LNCaP clone FGC (cell line): ENCODE measurements around a stretch of chr1.

GRCh38 chr1:22637370-22637780 lies 947 bp downstream of the C1QA start:
- RRBS, 2 experiments: no CpG with 5 or more reads among the region's 10 CpGs

- RRBS, 2 experiments: 47 to 51% methylated on average over 15 of the region's 26 CpGs
Observed at GRCh38 chr1:22660637-22661496, 7.8 kb downstream of the C1QB start.

GRCh38 chr1:22662131-22662626 lies 9.1 kb downstream of the C1QB start:
- RRBS, 2 experiments: no CpG with 5 or more reads among the region's 5 CpGs

DNA sequence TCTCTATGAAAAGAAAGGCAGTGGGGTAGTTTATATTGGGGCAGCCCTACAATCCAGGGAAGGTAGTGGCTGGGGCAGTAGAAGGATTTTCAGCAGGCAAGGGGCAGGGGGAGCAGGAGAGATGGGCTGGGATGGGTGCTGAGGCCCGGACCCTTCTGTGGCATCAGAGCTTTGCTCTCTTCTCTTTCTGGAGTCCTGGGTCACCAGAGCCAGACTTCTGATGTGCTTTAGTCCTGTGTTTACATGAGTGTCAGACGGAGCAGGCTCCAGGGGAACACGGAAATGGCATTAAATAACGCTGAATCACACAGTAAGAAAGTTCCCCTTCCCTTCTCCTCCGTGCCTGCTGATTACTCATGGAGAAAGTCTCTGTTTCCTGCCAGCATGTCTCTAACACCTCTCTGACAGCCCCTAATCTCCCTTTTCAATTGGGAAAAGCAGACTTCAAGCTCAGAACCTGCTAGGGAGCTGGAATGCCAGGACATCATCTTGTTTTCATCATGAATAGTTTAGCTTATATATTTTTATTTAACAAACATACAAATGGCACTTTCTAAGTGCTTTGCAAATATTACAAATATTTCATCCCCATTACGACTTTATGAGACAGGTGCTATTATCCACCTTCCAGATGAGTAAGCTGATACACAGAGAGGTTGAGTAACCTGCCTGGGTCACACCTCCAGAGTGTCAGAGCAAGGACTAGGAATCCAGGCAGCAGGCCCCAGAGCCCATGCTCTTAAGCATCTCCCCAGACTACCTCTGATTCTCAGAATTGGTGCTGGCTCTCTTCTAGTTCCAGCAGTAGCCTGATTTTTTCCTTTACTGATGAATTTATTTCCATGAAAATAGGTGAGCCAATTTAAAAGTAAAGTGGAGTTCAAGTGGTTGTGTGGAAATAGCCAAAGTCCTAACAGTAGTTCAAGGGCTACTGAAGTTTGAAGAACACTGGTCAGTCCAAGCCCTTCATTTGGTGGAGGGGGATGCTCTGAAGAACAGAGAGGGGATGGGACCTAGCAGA lies 39.9 kb downstream of the EPHB2 start:
- RRBS, 2 experiments: no CpG with 5 or more reads among the region's 6 CpGs

GRCh38 chr1:22796129-22797059 lies 85.8 kb downstream of the EPHB2 start:
- RRBS, 2 experiments: 89 to 93% methylated on average over 3 of the region's 13 CpGs

DNA sequence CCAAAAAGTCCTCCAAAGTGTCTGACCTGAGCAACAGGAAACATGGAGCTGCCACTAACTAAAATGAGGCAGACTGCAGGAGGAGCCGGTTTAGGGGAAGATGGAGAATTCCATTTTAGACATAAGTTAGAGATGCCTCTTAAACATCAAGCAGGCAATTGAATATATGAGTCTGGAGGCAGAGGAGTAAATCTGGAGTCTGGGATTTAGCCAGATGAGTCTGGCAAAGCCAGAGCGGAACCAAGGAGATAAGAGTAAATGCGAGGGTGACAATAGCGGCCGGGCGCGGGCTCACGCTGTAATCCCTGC lies 43.7 kb downstream of the LACTBL1 start:
- RRBS, 2 experiments: 64% methylated on average over 4 of the region's 8 CpGs; no CpG with 5 or more reads in 1 of the 2 experiments

DNA sequence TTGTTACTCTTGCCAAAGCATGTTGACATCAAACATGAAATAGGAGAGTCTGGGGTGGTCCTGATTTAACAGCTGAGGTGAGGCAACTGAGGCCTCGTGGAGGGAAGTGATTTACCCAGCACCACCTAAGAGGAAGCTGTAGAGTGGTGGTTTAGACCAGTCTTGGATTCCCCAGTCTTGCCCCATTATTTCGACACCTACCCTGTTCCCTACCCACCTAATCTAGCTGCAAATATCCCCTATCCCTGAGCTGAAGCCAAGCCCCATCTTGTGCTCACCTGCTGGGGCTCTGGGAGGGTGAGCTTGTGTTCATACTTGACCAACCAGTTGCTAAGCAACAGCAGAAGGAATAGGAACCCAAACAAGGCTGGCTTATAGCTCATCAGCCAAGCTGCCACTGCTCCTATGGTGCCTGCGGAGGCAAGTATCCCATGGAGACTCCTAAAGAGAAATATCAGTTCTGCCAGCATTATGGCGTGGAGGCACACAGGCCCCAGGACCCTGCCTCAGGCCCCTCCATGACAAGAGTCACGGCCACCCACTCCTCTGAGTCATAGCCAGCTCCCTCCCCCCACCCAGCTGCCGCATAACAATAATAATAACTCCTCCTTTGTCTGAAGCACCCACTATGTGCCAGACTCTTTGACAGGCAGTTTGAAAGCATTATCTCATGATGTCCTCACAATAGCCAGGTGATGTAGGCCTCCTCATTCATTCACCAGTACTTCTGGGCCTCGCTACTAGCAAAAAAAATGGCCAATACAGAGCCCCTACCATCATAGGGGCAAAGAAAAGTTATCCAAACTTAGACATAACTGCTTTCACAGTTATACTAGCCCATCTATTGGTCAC lies 1.8 kb downstream of the TEX46 start:
- RRBS, 2 experiments: no CpG with 5 or more reads among the region's 7 CpGs

- RRBS, 2 experiments: no CpG with 5 or more reads among the region's 5 CpGs
Observed at GRCh38 chr1:23119105-23119675, 98.1 kb downstream of the HTR1D start.

- RRBS, 2 experiments: no CpG with 5 or more reads among the region's 22 CpGs
Observed at GRCh38 chr1:23309795-23311224, 33.8 kb downstream of the HNRNPR start.

- RRBS, 2 experiments: 1% methylated on average over 44 of the region's 81 CpGs
Observed at GRCh38 chr1:23343005-23344209, 677 bp downstream of the HNRNPR start.

GRCh38 chr1:23394556-23395159 lies 25.0 kb upstream of the ZNF436 start:
- RRBS, 2 experiments: 82 to 87% methylated on average over 3 of the region's 8 CpGs

DNA sequence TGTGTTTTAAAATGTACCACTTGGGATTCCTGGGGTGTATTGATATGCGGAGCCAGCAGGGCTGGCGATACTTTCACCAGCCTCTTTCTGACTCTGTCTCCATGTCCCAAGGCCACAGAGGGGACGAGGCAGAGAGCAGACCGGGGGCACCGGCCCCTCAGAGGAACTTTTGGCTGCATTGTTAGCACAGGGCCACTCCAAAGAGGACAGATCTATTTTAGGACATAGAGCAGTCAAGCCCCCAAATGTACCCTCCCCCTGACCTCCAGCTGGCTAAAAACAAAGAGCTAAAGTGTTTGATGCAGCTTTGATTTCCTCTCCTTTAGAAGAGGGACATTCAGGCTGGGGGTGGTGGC lies 25.5 kb upstream of the ZNF436 start:
- RRBS, 2 experiments: no CpG with 5 or more reads among the region's 5 CpGs

DNA sequence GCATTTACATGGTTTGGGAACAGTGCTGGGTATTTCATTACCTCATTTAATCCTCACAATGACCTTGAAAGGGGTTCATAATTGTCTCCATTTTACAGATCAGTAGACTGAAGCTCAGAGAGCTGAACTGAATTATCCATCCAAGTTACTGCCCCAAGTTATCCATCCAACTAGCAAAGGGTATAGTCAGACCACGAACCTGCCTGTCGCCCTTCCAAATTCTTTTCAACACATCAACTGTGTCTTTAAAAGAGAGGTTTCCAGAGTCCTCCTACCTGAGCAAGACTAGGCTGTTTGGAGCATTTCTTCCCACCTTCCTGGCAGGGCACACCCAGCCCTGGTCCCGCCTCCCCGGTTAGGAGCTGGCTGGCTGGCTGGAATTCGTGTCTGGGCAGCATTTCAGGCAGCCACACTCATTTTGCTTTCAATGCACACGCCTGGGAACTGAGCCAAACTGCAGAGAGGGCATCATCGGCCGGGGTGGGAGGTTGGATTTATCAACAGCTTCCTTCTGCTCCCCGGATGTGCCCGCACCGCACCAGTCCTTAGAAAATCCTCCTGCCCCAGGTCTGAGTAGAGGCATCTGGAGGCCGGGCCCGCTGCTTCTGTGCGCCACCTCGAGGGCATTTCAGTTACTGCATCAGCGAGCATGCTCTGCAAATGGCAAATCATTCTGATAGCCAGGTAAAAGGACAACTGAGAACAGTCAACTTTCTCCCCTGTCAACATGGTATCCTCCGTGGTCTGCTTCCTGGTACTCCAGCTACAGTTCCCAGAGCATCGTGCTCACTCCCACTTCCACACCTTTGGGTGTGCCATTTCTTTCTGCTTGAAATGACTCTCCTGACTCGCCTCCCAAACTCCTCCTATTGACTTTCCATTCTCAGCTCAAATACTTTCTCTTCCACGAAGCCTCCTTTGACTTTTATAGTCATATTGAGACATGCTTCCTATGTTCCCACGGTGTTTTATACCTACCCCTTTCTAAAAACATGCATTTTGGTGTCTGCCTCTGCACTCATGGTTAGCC lies 20.7 kb downstream of the TCEA3 start:
- RRBS, 2 experiments: 2 to 4% methylated on average over 4 of the region's 21 CpGs

- RRBS, 2 experiments: 89 to 91% methylated on average over 11 of the region's 48 CpGs
Observed at GRCh38 chr1:23436825-23437693, 12.5 kb upstream of the TCEA3 start.

DNA sequence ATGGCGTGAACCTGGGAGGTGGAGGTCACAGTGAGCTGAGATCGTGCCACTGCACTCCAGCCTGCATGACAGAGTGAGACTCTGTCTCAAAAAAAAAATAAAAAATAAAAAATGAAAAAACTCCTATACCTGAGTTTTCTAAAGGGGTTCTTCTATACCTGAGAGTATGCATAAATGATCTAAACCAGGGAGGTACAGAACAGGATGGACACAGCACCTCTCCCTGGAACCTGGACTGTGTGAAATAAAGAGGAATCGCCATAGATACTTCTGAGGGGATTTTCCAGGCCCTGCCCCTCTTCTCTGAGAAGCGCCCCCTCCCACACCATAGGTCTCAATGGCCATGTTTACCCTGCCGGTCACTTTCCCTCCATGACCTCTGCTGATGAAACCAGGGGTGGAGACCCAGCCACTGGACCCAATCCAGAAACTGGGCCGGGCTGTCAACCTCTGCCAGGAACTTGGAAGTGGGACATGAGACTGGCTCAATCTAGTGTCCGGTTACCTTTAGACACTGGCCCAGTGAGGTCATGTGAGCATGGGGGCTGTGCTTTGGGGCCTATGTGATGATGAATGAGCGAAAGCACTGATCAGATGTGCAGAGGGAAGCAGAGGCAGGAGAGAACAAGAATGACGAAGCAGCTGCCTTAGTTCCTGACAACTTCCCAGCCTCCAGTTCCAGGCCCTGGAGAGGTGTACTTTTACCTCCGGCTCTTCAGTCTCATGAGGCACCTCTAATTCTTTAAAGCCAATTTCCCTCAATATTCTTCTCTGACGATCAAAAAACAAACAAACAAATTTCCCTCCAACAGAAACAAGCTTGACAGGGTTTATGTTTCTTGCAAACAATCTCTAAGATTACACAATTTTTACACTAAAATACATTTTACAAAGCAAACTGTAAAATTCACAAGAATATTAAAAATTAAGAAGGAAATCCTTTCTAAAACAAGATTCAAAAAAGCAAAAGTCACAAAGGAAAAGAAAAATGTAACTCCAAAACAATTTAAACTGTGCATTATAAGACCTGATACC lies 5.0 kb downstream of the ASAP3 start:
- RRBS, 2 experiments: 1 to 2% methylated on average over 3 of the region's 11 CpGs

DNA sequence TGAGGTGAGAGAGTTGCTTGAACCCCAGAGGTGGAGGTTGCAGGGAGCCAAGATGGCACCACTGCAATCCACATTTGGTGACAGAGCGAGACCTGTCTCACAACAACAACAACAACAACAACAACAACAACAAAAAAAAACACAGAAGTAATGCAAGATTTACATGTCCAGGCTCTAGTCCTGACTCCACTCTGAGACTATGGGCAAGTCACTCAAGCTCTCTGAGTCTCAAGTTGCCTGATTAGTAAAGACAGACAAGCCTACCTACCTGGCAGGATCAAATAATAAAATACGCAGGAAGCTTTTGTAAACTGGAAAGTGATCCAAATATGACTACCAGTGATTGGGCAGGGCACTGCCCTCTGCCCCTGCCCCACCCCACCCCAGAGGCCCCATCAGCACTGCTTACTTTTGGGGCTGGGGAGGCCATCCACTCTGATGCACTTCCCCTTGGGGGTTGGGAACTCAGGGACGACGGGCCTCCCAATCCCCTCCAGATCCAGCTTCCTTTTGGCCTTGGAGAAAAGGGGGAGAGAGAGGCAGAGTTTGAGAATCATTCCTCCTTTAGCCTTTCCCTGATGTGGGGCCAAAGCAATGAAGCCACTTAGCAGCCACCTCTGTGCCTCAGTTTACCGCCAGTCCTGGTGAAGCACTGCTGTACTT lies 6.9 kb downstream of the E2F2 start:
- RRBS, 2 experiments: no CpG with 5 or more reads among the region's 5 CpGs

GRCh38 chr1:23525781-23526811 lies 4.9 kb downstream of the E2F2 start:
- RRBS, 2 experiments: no CpG with 5 or more reads among the region's 9 CpGs

GRCh38 chr1:23555923-23556517 lies 3.3 kb downstream of the ID3 start:
- RRBS, 2 experiments: no CpG with 5 or more reads among the region's 8 CpGs

- RRBS, 2 experiments: no CpG with 5 or more reads among the region's 37 CpGs
Observed at GRCh38 chr1:23557933-23558762, 1.2 kb downstream of the ID3 start.

GRCh38 chr1:23612580-23613907 lies 53.7 kb upstream of the ID3 start:
- RRBS, 2 experiments: no CpG with 5 or more reads among the region's 15 CpGs